ENCODE results near the genes NOP53, KCNJ14 and NTN5.

DNA sequence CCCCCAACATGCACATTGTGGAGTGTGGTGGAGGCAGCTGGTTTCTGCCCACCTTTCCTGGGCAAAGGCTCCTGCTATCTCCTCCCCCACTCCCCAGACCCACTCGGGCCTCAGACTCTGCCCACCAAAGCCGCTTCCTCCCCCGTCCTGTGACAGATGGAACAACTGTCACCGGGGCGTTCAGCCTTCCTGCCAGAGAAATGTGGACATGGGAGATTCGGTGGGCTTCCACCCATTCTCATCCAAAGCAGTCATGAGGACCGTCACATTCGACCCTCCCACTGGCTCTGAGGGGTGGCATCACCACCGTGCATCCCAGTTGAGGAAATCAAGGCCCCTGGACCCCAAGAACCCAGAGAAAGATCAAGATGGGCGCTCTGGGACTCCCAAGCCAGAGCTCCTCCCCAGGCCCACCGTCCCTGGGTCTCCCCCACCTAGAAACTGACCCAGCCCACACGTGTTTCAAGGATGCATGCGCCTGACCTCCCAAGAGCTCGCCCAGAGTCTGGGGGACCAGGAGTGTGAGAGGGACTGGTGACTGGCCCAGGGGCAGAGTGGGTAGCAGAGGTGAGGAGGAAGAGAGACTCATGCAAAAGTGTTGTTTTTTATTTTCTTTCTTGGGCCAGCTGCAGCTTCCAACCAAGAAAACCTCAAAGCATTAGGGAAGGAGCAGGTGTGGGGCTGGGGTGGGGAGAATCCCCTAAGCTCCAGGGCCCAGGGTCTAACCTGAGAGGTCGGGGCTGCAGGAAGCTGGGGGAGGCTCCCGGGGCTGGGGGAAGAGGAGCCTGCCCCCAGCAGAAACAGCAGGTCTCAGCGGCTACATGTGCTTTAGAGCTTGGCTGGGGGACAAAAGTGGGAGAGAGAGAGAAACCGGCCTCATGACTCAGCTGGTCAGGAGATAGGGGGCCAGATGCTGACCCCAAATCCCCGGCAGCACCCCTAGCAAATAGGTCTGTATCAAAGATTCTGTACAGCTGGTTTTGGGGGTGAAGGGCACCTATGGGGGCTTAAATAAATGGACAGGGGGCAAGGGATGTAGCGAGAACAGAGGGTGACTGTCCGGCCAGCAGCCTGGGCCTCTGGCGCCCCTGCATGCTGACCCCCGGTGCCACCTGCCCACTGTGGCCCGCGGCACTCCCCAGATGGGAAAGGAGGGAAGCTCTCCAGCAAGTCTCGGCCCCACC is 3.4 kb upstream of the KPTN start:
- PRO-cap, 2 experiments, result no peak in any of the 2 experiments
- RAMPAGE, long total RNA, 5 experiments, result no peak in any of the 5 experiments

DNA sequence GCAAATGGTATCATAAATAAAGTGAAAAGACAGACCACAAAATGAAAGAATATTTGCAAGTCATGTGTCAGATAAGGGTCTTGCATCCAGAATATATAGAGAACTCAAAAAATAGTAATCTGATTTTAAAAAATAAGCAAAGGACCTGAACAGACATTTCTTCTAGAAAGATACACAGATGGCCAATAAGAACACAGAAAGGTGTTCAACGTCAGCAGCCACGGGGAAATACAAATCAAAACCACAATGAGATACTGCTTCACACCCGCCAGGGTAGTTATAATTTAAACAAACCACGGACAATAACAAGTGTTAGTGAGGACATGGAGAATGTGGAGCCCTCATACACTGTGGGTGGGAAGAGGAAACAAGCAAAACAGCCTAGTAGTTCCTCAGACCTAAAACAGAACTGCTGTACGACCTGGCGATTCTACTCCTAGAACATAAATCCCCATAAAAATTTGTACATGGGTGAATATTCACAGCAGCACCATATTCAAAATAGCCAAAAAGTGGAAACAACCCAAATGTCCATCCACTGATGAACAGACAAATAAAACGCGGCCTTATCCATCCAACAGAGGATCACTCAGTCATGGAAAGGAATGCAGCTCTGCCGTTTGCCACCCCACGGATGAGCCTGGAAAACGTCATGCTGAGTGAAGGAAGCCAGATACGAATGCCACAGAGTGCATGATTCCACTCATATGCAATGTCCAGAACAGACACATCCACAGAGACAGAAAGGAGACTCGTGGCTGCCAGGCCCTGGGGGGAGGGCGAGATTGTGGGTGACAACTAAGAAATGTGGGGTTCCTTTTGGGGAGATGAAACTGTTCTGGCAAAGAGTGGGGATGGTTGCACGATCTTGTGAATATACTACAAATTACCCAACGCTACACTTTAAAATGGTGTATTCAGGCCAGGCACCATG is 26.9 kb upstream of the NAPA start:
- PRO-cap, 2 experiments, result no peak in any of the 2 experiments
- RAMPAGE, long total RNA, 5 experiments, result no peak in any of the 5 experiments

DNA sequence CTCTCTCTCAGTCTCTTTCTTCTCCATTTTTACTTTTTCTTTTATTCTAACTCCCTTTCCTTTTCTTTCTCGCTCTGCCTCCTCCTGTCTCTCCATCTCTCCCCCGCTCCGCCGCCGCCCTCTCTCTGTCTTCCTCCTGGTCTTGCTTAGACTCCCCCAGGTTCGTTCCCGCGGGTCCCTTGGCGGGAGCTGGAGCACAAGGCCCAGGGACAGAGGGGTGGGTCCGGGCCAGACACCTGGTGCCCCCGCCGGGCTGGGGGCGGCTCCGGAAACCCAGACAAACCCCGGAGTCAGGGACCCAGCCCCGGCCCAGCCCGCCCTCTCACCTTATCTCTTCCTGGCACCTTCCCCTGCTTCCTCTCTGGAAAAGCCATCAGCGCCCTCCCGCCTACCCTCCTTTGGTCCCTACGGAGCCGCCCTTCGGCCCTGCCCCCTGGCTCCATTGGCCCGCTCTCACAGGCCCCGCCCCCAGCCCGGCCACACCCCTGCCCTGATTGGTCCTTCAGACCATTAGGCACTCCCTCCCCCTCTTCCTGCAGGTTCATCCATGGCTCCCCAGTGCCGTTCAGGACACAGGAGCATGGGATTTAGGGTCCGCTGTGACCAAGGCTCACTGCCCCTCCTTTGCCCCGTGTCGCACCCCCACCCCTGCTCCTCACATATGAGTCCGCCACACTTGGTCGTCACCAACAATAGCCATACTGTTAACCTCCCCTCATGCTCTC is 15.3 kb upstream of the NOP53 start:
- PRO-cap, 2 experiments, result peak in 2 of 2 experiments; most common plus-strand start position 573 of the sequence (in 1); most common minus-strand start position 363 of the sequence (in 1)
- RAMPAGE, long total RNA, 5 experiments, result start-site peak on the minus strand in 1 of 5 experiments, centred at position 381 of the sequence, 27 reads per replicate

DNA sequence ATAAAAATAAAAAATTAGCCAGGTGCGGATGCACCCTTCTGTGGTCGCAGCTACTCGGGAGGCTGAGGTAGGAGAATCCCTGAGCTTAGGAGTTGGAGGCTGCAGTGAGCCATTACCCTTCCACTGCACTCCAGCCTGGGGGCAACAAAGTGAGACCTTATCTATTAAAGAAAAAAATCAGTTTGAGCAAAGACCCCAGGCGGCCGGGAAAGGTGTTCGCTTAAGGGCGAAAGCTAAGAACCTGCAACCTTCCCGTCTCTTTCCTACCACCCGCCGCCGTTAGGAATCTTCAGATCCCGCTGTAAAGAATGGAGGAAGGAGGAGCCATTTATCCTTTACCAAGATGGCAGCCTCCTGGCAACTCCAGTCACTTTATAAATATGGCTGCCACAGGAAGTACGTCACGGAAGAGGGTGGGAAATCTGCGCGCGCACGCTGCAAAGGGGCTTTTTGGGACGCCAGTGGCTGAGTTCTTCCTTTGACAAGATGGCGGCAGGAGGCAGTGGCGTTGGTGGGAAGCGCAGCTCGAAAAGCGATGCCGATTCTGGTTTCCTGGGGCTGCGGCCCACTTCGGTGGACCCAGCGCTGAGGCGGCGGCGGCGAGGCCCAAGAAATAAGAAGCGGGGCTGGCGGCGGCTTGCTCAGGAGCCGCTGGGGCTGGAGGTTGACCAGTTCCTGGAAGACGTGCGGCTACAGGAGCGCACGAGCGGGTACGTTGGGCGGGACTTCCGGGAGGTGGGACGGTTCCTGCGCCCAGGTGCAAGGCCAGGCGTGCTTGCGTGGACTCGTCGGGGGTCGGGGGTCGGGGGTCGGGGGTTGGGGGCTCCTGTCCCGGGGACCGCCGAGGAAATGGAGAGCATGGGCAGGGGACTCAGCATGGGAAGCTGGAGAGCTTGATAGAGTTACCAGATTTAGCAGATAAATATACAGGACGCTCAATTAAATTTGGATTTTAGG is at the start of gene NOP53:
NOP53 (plus strand) TSS at position 473 of the 957 bp plus-strand sequence.
- PRO-cap, 2 experiments, result peak in 2 of 2 experiments; most common plus-strand start position 468 of the sequence (in 2); most common minus-strand start position 714 of the sequence (in 2)
- RAMPAGE, long total RNA, 5 experiments, result start-site peak on the plus strand in 5 of 5 experiments, centred at positions 475 to 489 of the sequence, 196 to 658 reads per replicate

- PRO-cap, 2 experiments, result no peak in any of the 2 experiments
- RAMPAGE, long total RNA, 5 experiments, result no peak in any of the 5 experiments
Measured at GRCh38 chr19:47750615-47751153, 5.3 kb downstream of the NOP53 start.

DNA sequence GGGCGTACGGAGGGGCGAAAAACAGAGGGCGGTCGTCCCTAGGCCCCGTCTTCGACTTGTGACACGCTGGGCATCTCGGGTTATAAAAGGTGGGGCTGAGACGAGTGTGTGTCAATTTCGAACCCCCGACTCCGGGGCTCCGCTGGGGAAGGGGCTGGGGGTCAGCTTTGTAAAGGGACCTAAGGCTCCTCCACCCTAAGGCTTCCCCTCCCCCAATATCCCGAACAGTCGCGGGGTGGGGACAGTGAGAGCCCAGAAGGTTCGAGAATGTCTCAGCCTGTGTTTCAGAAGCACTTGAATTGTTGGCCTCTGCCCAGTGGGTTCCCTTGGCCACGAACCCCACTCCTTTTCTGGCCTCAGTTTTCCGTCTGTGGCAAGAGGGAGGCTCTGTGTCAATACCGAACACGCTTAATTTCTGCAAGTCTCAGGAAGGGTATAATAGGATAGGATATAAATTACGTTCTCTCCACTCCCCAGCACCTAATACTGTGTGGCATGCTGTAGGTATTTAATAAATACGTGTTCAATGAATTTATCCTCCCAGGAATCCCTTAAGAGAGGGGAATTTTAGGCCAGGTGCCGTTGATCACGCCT is 547 bp downstream of the SELENOW start:
- PRO-cap, 2 experiments, result peak in 2 of 2 experiments; most common plus-strand start position 264 of the sequence (in 1); most common minus-strand start position 217 of the sequence (in 2)
- RAMPAGE, long total RNA, 5 experiments, result no peak in any of the 5 experiments

- PRO-cap, 2 experiments, result no peak in any of the 2 experiments
- RAMPAGE, long total RNA, 5 experiments, result no peak in any of the 5 experiments
Measured at GRCh38 chr19:48061307-48062521, 17.8 kb upstream of the CABP5 start.

DNA sequence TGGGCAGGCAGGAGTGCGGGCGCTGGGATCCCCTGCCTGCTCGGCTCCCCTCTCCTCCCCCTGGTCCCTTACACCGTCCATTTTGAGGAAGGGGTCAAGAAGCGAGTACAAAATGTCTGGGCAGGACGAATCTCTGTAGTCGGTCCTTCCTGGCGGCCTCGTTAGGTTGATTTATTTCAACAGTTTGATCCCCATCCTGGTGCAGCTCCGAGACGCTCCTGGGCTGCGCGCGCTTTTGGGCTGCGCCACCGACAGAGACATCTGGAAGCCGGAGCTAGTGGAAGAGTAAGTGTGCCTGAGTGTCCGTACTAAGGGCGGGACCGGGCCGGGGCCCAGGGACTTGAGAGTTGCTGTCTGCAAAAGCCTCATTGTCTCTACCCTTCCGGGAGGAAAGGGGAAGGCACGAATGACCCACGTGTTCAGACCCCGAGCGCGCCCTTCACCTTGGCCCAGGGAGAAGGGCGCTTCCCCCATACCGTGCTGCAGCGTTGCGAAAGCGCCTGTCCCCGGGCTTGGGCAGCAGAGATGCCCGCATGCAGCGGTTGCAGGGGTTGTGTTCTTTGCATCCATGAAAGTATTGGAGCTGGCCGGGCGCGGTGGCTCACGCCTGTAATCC is 1.8 kb downstream of the ZNF114 start:
- PRO-cap, 2 experiments, result peak in 2 of 2 experiments; most common plus-strand start position 80 of the sequence (in 1); most common minus-strand start position 259 of the sequence (in 2)
- RAMPAGE, long total RNA, 5 experiments, result no peak in any of the 5 experiments

DNA sequence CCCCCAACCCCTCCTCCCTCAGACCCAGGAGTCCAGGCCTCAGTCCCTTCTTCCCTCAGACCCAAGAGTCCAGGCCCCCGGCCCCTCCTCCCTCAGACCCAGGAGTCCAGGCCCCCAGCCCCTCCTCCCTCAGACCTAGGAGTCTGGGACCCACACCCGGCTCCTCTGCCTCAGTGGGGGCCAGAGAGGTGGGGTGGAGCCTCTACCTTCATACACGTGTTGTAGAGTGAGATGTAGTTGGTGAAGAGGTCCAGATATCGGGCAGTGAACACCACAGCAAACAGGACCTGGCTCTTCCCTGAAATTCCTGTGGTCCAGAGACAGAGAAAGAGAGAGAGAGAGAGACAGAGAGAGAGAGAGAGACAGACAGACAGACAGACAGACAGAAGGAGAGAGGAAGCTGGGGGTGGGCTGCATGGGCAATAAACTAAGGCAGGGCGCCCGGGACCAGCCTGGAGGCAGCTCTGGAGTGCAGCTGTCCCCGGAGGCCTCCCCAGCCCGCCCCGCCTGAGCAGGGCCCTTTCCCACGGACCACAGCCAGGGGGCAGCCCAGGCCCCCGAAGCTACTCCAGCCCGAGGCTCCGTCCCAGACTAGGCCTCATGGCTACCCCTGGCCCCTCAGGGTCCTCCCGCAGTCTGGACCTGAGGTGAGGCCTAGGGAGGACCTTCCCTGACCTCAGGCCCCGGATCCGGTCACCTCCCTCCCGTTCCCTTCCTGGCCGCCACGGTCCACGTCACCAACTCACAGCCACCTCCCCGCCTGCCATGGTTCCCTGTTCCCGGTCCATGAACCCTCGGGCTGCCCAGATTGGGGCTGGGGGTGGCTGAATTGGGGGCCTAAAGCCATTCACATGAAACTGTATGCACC is 899 bp downstream of the KDELR1 start:
- PRO-cap, 2 experiments, result peak in 2 of 2 experiments; most common plus-strand start position 740 of the sequence (in 1); most common minus-strand start position 638 of the sequence (in 1)
- RAMPAGE, long total RNA, 5 experiments, result start-site peak on the minus strand in 3 of 5 experiments, centred at positions 675 to 677 of the sequence, 22 to 188 reads per replicate

DNA sequence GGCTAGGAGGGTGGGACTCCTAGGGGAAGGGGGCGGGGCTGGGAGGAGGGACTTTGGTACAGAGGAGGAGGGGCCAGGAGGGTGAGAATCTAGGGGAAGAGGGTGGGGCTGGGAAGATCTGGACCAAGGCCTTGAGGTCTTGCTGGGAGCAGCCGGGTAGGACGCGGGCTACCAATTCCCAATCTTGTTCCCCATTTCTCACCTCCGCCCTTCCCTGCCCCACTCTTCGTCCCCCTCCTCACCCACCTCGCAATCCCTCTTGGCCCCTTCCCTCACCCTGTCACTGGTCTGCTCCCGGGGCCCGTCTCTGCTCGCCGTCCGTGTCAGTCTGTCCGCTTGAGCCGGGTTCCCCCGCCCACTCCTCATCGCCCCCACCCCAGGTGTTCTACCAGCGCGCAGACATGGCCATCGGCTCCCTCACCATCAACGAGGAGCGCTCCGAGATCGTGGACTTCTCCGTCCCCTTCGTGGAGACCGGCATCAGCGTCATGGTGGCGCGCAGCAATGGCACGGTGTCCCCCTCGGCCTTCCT is 22.2 kb downstream of the GRIN2D start:
- PRO-cap, 2 experiments, result peak in 1 of 2 experiments; most common plus-strand start position 134 of the sequence (in 1)
- RAMPAGE, long total RNA, 5 experiments, result start-site peak on the plus strand in 1 of 5 experiments, centred at position 123 of the sequence, 10 reads per replicate

DNA sequence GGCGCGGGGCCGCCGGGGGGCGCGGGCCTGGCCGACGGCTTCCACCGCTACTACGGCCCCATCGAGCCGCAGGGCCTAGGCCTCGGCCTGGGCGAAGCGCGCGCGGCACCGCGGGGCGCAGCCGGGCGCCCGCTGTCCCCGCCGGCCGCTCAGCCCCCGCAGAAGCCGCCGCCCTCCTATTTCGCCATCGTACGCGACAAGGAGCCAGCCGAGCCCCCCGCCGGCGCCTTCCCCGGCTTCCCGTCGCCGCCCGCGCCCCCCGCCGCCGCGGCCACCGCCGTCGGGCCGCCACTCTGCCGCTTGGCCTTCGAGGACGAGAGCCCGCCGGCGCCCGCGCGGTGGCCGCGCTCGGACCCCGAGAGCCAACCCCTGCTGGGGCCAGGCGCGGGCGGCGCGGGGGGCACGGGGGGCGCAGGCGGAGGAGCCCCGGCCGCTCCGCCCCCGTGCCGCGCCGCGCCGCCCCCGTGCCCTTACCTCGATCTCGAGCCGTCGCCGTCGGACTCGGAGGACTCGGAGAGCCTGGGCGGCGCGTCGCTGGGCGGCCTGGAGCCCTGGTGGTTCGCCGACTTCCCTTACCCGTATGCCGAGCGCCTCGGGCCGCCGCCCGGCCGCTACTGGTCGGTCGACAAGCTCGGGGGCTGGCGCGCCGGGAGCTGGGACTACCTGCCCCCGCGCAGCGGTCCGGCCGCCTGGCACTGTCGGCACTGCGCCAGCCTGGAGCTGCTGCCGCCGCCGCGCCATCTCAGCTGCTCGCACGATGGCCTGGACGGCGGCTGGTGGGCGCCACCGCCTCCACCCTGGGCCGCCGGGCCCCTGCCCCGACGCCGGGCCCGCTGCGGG is 2.8 kb upstream of the GRWD1 start:
- PRO-cap, 2 experiments, result peak in 1 of 2 experiments; most common plus-strand start position 498 of the sequence (in 1)
- RAMPAGE, long total RNA, 5 experiments, result no peak in any of the 5 experiments

DNA sequence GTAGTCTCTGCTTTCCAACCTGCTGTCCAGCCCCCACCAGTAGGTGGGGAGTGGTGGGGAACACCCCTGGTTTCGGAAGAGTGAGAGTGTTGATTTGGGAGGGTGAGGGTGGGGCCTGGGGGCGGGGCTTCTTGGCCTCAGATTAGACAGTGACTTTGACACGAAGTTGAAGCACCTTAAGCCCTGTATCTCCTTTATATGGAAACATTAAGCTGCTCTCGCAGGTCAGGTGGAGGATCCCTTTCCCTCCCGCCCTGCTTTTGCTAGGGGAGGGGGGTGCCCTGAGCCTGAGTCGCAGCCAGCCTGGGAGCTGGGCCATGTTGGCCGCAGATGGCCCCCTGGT is at the start of gene KCNJ14:
KCNJ14 (plus strand) TSS at position 290 of the 343 bp plus-strand sequence.
- PRO-cap, 2 experiments, result no peak in any of the 2 experiments
- RAMPAGE, long total RNA, 5 experiments, result no peak in any of the 5 experiments

- PRO-cap, 2 experiments, result peak in 1 of 2 experiments; most common plus-strand start chr19:48480377 (in 1)
- RAMPAGE, long total RNA, 5 experiments, result no peak in any of the 5 experiments
Measured at GRCh38 chr19:48479844-48480536, 10.8 kb downstream of the CYTH2 start.

DNA sequence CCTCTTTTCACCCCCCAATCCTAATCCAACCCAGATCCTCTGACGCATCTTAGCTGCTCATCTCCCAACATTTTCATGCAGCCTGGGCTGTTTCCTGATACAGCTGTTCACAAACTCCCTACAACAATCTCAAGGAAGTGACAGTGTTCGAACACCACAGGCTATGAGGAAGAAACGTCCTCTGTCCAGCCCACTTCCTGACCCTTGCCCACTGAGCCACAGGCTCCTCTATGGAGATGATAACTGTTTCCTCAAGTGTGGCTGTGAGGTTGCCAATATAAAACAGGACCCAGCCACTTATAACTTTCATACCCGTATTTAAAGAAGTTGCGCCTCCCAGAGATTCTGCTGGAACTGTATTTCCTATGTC is 16.2 kb downstream of the LMTK3 start:
- PRO-cap, 2 experiments, result no peak in any of the 2 experiments
- RAMPAGE, long total RNA, 5 experiments, result no peak in any of the 5 experiments

DNA sequence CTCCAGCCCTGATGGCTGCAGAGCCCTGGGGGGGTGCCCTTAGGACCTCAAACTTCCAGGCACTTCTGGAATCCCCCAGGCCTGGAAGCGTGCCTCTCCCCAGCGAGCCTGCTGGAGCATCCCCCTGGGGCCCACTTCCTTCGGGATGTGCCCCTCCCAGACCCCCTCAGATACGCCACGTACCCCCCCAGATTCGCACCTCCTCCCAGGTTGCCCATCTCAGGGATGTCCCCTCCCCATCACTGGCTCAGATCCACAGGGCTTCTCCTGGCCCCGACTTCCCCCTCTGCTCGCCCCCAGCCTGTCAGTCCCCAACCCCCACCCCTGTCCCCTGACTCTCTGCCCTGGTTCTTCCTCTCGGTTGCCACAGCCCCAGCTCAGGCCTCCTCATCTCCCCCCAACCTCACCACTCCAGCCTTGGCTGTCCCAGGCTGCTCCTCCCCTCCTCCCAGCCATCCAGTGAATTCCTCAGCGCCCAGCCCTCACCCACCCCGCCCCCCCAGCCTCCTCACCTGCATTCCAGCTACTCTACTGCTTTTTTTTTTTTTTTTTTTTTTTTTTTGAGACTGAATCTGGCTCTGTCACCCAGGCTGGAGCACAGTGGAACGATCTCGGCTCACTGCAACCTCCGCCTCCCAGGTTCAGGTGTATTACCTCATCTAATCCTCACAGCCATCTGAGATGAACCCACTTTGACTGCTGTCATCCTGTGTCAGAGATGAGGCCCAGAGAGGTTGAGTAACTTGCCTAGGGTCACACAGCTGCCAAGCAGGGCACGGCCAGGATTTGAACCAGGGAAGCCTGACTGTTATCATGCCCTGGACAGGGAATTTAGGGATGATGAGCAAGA is 2.4 kb downstream of the SULT2B1 start:
- PRO-cap, 2 experiments, result no peak in any of the 2 experiments
- RAMPAGE, long total RNA, 5 experiments, result no peak in any of the 5 experiments

DNA sequence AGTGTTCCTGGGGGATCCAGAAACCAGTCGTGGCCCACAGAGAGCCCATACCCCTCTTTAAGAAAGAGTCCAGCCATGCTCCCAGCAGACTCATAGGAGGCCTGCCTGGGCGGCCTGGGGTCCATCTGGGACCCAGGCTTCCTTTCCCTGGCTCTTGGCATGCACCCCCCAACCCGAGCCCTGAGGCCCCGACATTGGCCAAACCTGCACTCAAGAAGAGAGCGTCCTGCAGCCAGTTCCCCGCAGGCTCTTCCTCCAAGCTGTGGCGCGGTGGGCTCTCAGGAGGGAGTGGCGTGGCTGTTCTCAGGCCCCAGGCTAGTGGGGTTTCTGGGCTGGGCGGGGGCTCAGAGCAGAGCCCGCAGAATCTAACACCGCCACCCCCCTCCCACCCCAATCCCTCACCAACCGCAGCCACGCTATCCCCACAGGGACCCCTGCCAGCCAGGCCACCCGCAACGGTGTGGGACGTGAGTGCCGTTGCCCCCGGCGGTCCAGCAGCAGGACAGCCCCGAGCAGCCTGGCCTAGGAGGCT is at the start of gene NTN5:
NTN5 (minus strand) TSS at position 290 of the 532 bp plus-strand sequence.
- PRO-cap, 2 experiments, result no peak in any of the 2 experiments
- RAMPAGE, long total RNA, 5 experiments, result no peak in any of the 5 experiments

- PRO-cap, 2 experiments, result no peak in any of the 2 experiments
- RAMPAGE, long total RNA, 5 experiments, result no peak in any of the 5 experiments
Measured at GRCh38 chr19:48676739-48677364, 4.0 kb upstream of the NTN5 start.

DNA sequence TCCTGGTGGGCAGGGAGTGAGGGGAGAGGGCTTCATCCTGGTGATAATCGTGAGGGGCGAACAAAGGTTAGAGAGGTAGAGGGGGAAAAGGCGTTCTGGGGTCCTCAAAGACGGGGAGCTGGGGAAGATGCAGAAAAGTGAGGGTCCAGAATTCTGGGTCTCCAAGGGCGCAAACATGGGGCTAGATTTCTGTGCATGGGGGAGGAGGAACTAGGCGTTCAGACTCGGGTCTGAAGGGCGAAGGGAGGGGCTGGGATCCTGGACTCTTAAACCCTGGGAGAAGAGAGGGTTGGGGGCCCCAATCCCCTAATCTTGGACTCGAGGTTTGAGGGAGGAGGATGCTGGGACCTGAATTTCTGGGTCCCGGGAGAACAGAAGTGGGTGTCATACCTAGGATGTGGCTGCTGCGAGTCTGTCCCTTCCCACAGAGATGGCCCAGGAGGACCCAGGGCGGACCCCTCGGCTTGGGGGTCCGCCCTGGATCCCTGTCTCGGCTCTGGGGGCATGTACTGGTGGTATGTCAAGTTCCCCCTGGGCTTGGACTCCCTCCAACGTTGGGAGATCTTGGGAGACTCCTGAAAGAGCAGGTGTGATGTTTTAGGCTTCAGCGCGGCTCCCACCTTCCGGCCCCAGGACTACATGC is 4.5 kb downstream of the MAMSTR start:
- PRO-cap, 2 experiments, result no peak in any of the 2 experiments
- RAMPAGE, long total RNA, 5 experiments, result no peak in any of the 5 experiments

DNA sequence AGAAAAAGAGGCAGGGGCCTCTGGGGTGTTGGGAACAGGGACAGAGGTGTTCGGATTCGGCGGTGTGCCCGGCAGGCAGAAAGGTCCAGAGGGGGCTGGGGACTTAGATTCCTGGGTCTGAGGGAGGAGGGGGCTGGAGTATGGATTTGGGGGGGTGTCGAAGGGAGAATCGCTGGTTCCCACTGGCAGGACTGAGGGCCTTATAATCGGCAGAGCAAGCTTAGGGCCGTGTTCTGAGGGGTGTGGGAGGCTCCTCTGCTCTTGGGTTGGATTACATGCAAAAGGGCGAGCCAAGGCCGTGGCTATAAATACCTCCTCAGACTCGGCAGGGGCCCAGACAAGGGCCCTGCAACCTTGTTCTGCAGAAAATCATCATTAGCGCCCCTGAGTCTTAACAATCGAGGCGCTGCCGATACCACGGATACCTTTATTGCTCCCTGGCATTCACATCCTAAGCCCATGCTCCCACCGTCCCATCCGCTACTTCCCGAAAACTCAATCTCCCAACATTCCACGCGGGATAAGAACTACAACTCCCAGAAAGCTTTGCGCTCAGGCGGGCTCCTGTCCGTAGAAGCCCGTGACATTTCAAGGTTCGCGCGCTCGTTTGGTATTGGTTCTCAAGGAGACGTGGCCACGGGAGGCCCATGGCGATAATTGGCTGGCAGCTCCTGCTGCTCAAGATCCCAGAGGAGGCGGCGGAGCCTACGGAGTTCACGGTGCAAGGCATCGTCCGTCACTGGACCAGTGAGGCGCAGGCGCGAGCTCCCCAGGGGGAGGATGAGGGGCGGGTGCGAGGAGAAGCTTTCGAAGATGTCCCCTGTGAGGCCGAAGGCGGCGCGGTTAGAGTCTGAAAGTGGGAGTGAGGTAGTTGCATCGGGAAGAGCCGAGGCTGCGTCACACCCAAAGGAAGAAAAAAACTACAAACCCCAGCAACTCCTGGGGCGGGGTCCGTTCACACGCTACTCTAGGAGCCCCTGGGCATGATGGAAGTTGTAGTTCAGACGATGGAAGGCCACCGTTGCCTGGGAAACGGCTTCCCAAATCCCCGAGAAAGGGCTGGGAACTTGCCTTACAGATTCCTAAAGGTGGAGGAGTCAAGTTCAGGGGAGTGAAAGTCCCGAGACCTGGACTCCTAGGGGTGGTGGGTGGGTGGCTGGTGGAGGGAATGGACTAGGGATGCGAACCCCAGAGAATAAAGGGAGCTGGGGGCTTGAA is 1.1 kb upstream of the MAMSTR start:
- PRO-cap, 2 experiments, result peak in 2 of 2 experiments; most common plus-strand start position 689 of the sequence (in 2); most common minus-strand start position 497 of the sequence (in 1)
- RAMPAGE, long total RNA, 5 experiments, result no peak in any of the 5 experiments

- PRO-cap, 2 experiments, result no peak in any of the 2 experiments
- RAMPAGE, long total RNA, 5 experiments, result no peak in any of the 5 experiments
Measured at GRCh38 chr19:48755739-48756526, 609 bp downstream of the FGF21 start.